Metastatic Liver Carcinoma in the Adrenal Gland (tissue), 2 donors: ENCODE results near the gene AMELX.

GRCh38 chrX:10197764-10198269 lies 41.0 kb downstream of the CLCN4 start:
- PRO-cap, 2 experiments, result no peak in any of the 2 experiments

- PRO-cap, 2 experiments, result no peak in any of the 2 experiments
Observed at GRCh38 chrX:10579411-10579608, 41.1 kb downstream of the MID1 start.

- PRO-cap, 2 experiments, result no peak in any of the 2 experiments
Observed at GRCh38 chrX:10611596-10612161, 8.7 kb downstream of the MID1 start.

- PRO-cap, 2 experiments, result no peak in any of the 2 experiments
Observed at GRCh38 chrX:11241726-11242341, 51.4 kb upstream of the AMELX start.

GRCh38 chrX:11292998-11293466 lies at the start of gene AMELX:
Gene AMELX, plus strand, starts transcription at chrX:11293413.
- PRO-cap, 2 experiments, result no peak in any of the 2 experiments

GRCh38 chrX:11381439-11382115 lies 88.4 kb downstream of the AMELX start:
- PRO-cap, 2 experiments, result no peak in any of the 2 experiments

DNA sequence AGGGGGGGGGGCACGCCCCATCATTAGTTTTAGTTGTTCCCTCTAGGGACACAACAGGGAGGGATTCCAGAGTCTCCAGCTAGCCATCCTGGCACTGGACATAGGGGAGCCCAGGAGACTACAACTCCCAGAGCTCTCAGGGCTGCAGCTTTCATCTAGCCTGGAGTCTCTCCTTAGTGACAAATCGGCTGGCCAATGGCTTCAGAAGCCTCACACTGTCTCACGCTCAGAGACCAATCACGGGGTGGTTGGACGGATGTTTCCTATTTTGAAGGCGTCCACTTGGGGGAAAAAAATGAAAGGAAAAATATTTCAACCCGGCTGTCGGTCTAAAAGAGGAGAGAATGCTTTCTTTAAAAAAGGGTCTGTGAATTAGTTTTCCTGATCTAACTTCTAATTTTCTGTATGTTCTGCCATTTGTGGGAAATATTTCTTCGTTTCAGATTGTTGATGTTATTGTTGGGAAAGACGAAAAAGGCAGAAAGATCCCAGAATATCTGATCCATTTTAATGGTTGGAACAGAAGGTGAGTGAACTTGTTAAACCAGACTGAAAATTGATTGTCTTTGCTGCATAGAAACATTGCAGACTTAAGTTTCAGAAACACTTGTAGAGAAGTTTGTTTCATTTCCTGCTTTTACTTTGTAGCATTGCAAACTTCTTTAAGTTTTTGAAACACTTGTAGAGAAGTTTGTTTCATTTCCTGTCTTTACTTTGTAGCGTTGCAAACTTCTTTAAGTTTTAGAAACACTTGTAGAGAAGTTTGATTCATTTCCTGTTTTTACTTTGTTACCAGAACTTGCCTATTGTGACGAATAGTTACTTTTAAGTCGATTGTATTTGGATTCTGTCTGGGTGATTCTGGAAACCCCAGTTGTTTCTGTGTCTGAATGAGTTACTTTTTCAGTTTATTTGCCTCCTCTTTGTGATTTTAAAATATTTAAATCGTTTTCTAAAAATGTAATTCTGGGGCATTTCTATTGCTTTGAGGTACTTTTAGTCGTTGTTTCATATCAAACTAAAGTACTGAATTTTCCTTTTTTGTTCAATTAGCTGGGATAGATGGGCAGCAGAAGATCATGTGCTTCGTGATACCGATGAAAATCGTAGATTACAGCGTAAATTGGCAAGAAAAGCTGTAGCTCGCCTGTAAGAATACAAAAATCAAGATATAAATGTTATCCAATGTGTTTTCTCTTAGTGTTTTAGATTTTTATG lies 1.7 kb downstream of the MSL3 start:
- PRO-cap, 2 experiments, result peak in 2 of 2 experiments; most common plus-strand start position 320 of the sequence (in 2); most common minus-strand start position 96 of the sequence (in 2)

GRCh38 chrX:11766375-11766952 lies 8.4 kb downstream of the MSL3 start:
- PRO-cap, 2 experiments, result no peak in any of the 2 experiments

DNA sequence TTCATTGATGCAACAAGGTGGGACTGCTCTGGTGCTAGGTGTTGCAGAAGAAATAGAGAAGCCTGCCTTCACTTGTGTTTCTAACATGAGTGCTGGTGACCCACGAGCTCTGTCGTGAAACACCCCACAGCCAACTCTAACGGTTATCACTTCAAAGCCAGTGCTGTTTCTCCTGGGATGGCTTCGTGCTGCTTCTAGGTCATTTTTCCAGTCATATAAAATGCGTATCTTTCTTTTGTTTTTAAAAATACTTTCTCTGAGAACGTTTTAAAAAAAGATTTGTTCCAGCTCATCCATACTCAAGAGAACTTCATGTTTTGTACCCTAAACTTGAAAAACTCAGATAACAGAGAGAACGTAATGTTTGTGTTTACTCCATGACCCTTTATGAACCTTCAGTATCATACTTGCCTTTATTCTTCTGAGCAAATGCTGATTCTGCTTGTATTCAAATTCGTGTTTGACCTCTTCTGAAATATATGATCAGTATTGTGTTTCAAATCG lies 18.7 kb upstream of the PRPS2 start:
- PRO-cap, 2 experiments, result no peak in any of the 2 experiments

GRCh38 chrX:12865362-12865732 lies 1.5 kb upstream of the TLR7 start:
- PRO-cap, 2 experiments, result no peak in any of the 2 experiments

- PRO-cap, 2 experiments, result no peak in any of the 2 experiments
Observed at GRCh38 chrX:12910397-12910875, 4.0 kb downstream of the TLR8 start.

DNA sequence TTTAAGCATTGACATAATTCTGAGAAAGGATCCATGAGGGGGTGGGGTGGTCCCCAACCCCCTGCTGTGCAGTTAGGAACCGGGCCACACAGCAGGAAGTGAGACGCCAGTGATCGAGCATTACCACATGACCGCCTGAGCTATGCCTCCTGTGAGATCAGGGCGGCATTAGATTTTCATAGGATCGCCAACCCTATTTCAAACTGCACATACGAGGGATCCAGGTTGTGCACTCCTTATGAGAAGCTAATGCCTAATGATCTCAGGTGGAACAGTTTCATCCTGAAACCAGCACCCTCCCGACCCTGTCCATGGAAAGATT lies 7.2 kb upstream of the TMSB4X start:
- PRO-cap, 2 experiments, result no peak in any of the 2 experiments

DNA sequence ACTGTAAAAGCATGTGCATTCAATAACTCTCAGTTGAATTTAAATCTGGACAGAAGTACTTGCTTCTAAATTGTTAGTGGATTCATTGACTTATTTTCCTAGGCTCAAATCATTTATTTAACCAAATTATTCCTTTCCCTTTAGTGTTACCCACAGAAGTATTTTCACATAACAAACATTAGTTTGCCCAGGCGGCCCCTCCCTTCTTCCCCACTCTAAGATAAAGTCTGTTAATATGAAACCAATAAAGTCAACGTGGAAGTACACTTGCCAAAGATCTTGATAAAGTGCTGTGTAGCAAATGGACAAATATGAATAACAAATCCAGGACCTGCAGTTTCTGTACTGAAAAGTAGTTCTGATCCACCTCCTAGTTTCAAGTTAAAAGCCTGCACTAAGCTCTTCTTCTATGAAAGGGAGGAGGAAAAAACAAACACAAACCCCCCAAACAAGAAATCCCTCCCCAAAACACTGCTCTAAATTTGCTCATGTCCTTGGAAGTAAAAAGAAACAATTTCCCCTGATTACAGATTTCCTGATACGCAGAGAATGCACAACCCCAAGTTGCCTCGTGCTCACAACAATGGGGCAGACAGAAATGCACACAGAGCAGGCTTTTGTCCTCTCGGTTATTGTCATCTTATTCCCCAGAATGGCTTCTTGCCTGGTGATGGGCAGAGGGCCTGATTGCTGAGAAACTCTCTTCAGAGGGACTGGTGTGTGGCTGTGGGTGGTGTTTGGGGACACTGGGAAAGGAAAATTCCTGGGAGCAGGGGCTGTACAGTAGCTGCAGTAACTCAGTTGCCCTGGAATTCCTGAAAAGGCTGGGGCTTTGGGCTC lies 23.2 kb downstream of the TMSB4X start:
- PRO-cap, 2 experiments, result no peak in any of the 2 experiments

DNA sequence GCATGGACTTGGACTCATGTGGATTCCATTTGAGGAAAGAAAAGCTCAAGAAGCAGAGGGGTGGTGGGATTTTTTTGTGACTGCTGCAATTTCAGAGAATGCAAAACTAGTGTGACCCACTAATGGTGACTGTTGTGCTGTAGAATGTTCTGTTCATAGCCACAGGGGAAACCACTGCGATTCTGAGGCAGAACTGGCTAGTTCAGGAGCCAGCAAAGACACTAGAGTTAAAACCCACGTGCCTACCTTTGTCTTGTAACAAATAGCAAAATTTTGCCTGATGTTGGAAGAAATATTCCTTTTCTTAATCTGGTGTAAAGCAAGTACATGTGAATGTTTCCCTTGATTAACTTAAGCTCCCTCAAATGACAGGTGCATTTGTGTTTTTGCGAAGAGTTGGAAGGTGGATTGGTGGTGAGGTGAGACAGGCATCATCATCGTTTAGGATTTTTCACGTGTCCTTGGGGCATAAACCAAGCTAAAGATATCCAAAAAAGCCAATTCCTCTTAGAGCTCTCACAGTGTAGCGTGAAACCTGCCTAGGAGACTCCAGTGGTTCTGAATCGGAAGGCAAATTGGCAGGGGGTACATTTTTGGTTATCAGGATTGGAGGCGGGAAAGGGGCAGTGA lies 38.0 kb upstream of the FAM9C start:
- PRO-cap, 2 experiments, result no peak in any of the 2 experiments

GRCh38 chrX:13123986-13124265 lies 79.5 kb upstream of the FAM9C start:
- PRO-cap, 2 experiments, result no peak in any of the 2 experiments

- PRO-cap, 2 experiments, result no peak in any of the 2 experiments
Observed at GRCh38 chrX:13162707-13163244, 118.4 kb upstream of the FAM9C start.

- PRO-cap, 2 experiments, result no peak in any of the 2 experiments
Observed at GRCh38 chrX:13652299-13652711, 636 bp upstream of the TCEANC start.

DNA sequence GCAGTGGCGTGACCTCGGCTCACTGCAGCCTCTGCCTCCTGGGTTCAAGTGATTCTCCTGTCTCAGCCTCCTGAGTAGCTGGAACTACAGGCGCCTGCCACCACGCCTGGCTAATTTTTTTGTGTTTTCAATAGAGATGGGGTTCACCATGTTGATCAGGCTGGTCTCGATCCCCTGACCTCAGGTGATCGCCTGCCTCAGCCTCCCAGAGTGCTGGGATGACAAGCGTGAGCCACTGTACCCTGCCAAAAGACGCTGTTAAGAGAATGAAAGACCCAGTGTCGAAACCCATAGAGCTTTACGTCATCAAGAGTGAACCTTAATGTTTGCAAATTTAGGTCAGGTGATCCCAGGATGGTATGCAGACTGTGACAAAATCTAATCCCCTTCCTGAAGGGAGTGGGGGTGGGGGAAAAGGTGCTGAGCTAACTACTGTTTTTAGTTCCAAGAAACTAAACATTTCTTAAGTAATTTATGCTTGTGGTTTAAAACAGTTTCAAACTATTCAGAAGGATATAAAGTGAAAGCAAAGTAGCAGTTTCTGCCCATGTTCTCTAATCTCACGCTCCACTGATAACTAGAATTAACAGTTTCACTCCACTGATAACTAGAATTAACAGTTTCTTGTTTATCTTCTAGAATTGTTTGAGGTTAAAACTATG lies 8.2 kb downstream of the OFD1 start:
- PRO-cap, 2 experiments, result peak in 2 of 2 experiments; most common plus-strand start position 400 of the sequence (in 1); most common minus-strand start position 257 of the sequence (in 2)

- PRO-cap, 2 experiments, result no peak in any of the 2 experiments
Observed at GRCh38 chrX:14454337-14454814, 75.0 kb upstream of the GLRA2 start.

DNA sequence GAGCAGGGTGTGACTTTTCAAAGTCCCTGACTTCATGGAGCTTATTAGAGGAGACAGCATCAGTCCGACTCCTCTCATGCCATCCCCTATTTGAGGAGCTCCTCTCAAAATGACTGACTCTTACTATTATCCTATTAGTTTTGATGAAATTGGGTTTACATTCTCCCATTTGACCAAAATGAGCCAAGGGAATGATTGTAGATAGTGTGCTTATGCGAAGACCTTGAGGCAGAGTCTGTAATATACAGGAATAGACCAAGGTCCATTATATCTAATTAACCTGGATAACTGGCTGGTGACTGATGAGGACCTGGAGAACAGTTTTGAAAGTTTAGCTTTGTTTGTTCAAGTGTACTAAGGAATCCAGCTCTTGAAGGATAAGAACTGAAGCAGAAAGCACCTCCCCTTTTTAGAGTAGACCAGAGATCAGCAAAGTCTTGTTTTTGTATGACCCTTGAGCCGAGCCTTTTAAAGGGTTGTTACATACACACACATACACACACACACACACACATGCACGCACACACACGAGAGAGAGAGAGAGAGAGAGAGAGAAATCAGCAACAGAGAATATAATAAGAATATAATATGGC lies 12.9 kb downstream of the MOSPD2 start:
- PRO-cap, 2 experiments, result no peak in any of the 2 experiments